ENCODE data around the gene MAML1.

GRCh38 chr5:178625984-178626936 lies 590 bp downstream of the CLK4 start:
- PRO-cap, result no peak
- RAMPAGE, long total RNA, result no peak
- RRBS, result 2% methylated on average over 17 of the region's 60 CpGs

DNA sequence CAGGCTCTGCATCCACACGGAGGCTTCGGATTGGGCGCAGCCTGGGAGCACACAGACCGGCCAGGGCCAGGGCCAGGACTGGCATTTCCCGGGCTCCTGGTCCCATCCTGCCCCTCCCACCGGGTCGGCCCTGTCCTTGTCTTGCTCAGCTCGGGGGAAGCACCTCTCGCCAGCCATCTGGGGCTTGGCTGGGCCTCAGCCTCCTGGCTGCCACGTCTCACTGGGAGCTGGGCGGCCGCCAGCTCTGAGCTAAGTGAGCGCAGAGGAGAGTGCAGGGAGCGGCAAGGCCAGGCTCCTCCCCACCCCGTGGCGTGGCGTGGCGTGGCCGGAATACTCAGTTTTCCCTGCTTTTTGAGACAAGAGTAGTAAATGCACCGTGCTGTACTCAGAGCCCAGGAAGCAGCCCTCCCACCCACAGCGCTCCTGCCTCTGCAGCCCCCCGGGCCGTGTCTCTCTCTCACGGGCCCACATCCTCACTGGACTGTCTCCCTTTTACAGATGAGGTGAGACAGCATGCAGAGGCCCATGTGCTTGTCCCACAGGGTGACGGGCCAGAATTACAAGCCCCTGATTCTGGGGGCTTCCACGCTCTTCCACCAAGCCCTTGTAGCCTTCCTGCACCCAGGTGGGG lies 31.0 kb downstream of the ADAMTS2 start:
- PRO-cap, result no peak
- RAMPAGE, long total RNA, result no peak
- RRBS, result 43% methylated on average over 3 of the region's 26 CpGs

DNA sequence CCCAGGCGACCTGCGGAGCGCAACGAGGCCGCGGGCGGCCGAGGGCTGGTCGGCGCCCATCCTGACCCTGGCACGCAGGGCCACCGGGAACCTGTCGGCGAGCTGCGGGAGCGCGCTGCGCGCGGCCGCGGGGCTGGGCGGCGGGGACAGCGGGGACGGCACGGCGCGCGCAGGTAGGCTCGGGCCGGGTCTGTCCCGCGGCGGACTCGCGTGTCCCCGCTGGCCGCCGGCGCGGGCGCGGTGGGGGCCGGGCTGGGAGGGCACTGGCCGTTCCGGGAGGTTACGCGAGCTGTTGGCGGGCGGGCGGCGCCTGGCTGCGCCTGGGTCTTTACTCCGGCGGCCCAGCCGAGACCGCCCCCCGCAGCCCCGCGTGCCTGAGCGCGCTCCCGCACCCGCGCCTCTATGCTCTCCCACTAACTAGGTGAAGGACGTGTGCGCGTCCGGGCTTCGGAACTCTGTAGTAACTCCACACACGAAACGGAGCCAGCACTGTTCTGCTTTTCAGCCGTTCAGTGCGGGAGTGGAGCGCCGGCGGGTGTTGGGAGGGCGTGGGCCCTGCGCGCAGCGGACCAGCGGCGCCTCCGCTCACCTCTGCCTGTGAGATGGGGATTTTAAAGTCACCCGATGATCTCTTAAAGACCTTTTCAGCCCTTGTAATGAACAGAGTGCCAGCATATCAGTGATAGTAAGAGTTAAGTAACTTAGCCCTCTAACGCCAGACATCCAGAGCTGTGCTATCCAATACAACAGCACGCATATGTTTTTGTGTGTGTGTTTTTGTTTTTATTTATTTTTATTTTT lies 553 bp downstream of the RUFY1 start:
- PRO-cap, result bidirectional peak, plus-strand start at position 118 of the sequence, minus-strand start at position 99 of the sequence
- RAMPAGE, long total RNA, result no peak
- RRBS, result 1% methylated on average over 55 of the region's 88 CpGs

- PRO-cap, result no peak
- RAMPAGE, long total RNA, result no peak
- RRBS, result no CpG with 5 or more reads among the region's 18 CpGs
Observed at GRCh38 chr5:179568494-179569751, 18.6 kb downstream of the RUFY1 start.

- PRO-cap, result no peak
- RAMPAGE, long total RNA, result no peak
- RRBS, result no CpG with 5 or more reads among the region's 5 CpGs
Observed at GRCh38 chr5:179614196-179614741, 9.2 kb downstream of the HNRNPH1 start.

- PRO-cap, result no peak
- RAMPAGE, long total RNA, result no peak
- RRBS, result no CpG with 5 or more reads among the region's 7 CpGs
Observed at GRCh38 chr5:179620247-179621156, 3.0 kb downstream of the HNRNPH1 start.

GRCh38 chr5:179624092-179625080 lies 915 bp upstream of the HNRNPH1 start:
- PRO-cap, result no peak
- RAMPAGE, long total RNA, result no peak
- RRBS, result 6% methylated on average over 25 of the region's 62 CpGs

GRCh38 chr5:179731899-179732957 lies at the start of gene MAML1:
MAML1 (plus strand) TSS chr5:179732822.
- PRO-cap, result unidirectional peak, plus-strand start at chr5:179732327; bidirectional peak, plus-strand start at chr5:179732875, minus-strand start at chr5:179732532
- RAMPAGE, long total RNA, result no peak
- RRBS, result 2% methylated on average over 5 of the region's 70 CpGs

DNA sequence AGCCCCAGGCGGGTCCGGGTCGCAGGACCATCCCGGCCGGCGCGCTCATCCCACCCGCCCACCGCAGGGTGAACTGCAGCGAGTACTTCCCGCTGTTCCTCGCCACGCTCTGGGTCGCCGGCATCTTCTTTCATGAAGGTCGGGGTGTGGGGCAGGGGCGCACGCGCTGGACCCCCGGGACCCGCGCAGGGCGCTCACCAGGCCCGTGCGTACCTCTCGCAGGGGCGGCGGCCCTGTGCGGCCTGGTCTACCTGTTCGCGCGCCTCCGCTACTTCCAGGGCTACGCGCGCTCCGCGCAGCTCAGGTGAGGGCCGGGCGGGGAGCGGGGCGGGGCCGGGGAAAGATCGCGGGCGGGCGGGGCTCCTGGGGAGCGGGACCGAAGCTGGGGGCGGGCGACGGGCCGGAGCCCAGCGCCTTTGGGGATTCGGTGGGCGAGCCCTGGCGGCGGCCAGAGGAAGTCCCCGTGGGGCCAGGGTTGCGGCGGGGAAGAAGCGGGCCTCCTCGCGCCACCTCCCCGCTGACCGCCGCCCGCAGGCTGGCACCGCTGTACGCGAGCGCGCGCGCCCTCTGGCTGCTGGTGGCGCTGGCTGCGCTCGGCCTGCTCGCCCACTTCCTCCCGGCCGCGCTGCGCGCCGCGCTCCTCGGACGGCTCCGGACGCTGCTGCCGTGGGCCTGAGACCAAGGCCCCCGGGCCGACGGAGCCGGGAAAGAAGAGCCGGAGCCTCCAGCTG lies 2.1 kb downstream of the LTC4S start:
- PRO-cap, result bidirectional peak, plus-strand start at position 609 of the sequence, minus-strand start at position 518 of the sequence
- RAMPAGE, long total RNA, result no peak
- RRBS, result 1% methylated on average over 39 of the region's 96 CpGs

- PRO-cap, result bidirectional peak, plus-strand start at chr5:179796712, minus-strand start at chr5:179796526
- RAMPAGE, long total RNA, result no peak
- RRBS, result 2% methylated on average over 23 of the region's 33 CpGs
Observed at GRCh38 chr5:179796450-179796867, 2.7 kb downstream of the LTC4S start.

DNA sequence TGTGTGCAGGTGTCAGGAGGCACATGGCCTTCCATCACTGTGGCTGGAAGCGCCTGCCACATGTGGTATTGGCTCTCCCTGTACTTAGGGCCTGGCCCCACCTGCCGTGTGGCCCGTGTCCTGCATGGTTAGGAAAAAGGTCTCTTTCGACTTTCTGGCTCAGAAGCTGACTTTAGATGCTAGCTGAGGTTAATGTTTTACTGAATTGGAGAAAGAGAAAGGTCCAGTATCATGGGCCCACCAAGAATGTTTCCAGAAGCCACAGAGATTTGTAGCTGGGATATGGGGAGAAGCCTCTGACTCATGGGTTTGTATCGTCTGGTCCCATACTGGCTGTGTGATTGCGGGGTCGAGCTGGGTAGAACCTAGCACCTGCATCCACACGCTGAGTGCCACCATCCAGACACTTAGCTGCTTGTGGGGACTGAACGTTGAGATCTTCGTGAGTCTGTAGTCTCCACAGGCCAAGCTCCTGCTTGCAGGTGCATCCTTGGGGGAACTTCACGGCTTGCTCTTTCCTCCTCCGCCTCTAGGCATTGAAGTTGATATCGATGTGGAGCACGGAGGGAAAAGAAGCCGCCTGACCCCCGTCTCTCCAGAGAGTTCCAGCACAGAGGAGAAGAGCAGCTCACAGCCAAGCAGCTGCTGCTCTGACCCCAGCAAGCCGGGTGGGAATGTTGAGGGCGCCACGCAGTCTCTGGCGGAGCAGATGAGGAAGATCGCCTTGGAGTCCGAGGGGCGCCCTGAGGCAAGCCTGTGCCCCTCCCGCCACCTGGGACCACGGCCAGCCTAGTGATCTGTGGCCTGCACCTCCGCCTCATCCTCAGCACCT lies 12.0 kb downstream of the SQSTM1 start:
- PRO-cap, result no peak
- RAMPAGE, long total RNA, result no peak
- RRBS, result no CpG with 5 or more reads among the region's 26 CpGs

- PRO-cap, result no peak
- RAMPAGE, long total RNA, result no peak
- RRBS, result no CpG with 5 or more reads among the region's 8 CpGs
Observed at GRCh38 chr5:179862046-179862978, 3.7 kb upstream of the MRNIP start.

GRCh38 chr5:179966784-179967169 lies 59.1 kb upstream of the TBC1D9B start:
- PRO-cap, result no peak
- RAMPAGE, long total RNA, result no peak
- RRBS, result no CpG with 5 or more reads among the region's 14 CpGs

DNA sequence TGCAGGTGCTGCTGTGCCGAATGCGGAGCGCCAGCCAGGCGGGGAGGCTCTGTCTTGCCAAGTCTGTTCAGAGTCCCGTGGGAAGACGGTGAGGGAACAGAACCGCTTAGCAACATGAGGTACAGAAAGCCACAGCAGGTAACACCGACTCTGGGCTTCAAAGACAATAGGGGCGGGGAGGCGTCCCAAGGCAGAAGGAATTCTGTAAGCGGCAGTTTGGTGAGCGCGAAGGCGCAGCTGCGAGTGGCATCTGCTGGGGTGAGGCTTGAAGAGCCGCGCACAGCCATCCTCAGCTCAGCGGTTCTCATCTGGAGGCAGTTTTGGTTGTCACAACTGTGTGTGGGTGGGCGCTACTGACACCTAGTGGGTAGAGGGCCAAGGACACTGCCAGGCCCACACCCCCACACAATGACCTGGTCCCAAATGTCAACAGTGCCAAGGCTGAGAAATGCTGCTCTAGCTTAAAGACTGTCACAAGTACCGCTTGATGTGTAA lies 67.4 kb upstream of the TBC1D9B start:
- PRO-cap, result no peak
- RAMPAGE, long total RNA, result no peak
- RRBS, result no CpG with 5 or more reads among the region's 20 CpGs

DNA sequence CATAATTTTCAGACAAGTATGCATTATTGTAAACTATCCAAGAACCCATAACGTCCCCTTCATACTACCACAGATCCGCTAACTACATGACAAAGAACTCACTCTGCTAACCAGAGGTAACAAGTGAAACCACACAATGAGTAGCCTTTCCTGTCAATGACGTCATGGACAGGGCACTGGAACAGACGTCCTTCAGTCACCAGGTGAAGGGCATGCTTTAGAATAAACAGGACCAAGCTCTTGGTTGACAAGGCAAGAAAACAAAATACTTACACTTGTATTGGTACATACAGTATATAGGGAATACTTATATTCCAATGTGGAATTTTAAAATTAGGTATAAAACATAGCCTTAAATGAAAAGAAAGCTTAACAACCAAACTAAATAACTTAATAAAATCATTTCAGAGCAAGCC lies 45.2 kb downstream of the RNF130 start:
- PRO-cap, result no peak
- RAMPAGE, long total RNA, result no peak
- RRBS, result no CpG with 5 or more reads among the region's 4 CpGs

DNA sequence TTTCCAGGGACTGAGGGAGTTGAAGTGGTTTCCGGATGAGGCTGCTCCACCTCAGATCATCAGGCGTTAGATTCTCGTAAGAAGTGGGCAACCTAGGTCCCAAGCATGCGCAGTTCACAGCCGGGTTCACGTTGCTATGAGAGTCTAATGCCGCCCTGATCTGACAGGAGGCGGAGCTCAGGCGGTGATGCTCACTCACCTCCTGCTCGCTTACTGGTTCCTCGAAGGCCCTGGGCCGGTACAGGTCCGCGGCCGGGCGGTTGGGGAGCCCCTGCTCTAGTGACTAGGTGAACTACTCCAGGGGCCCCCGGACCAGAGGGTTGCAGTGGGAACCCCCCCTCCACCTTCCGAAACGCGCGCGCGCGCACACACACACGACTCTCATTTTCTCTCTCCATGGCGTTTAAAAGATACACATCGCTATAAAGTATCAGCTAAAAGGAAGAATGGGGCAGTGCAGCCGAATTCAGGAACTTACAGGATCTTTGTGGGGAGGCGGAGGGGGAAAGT lies 1.1 kb upstream of the RNF130 start:
- PRO-cap, result no peak
- RAMPAGE, long total RNA, result no peak
- RRBS, result 70% methylated on average over 10 of the region's 29 CpGs

- PRO-cap, result no peak
- RAMPAGE, long total RNA, result no peak
- RRBS, result no CpG with 5 or more reads among the region's 9 CpGs
Observed at GRCh38 chr5:180242457-180243430, 33.7 kb upstream of the RASGEF1C start.

GRCh38 chr5:180590064-180590783 lies 1.1 kb downstream of the SCGB3A1 start:
- PRO-cap, result no peak
- RAMPAGE, long total RNA, result no peak
- RRBS, result 1% methylated on average over 24 of the region's 51 CpGs

GRCh38 chr5:180787531-180788175 lies 15.0 kb downstream of the MGAT1 start:
- PRO-cap, result no peak
- RAMPAGE, long total RNA, result no peak
- RRBS, result no CpG with 5 or more reads among the region's 16 CpGs

- PRO-cap, result no peak
- RAMPAGE, long total RNA, result no peak
- RRBS, result no CpG with 5 or more reads among the region's 4 CpGs
Observed at GRCh38 chr5:180799704-180800430, 2.7 kb downstream of the MGAT1 start.